Adrenal gland (tissue), 7 donors: Measurements from ENCODE around the genes GJA8 and NBPF14.

DNA sequence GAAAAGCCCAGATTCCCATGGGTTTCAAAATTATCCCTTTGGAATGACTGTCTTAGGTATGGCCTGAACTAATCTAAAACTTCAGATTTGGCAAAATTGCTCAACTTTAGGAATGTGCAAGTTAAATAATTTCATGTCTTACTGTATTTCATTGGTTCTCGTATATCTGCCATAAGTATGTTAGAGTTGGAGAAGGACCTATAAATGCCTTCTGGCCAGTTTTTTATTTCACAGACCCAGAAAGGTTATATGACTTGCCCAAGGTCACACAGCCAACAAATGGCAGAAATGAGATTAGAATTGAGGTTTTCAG lies 27.3 kb downstream of the CHD1L start:
- PRO-cap, 3 experiments: no peak in any of the 3 experiments
- RAMPAGE, long total RNA, 4 experiments: no peak in any of the 4 experiments
- RRBS: no CpG with 5 or more reads among the region's 1 CpG

- PRO-cap, 3 experiments: no peak in any of the 3 experiments
- RAMPAGE, long total RNA, 4 experiments: no peak in any of the 4 experiments
- RRBS: no CpG with 5 or more reads among the region's 3 CpGs
Observed at GRCh38 chr1:147284178-147284681, 41.7 kb downstream of the CHD1L start.

DNA sequence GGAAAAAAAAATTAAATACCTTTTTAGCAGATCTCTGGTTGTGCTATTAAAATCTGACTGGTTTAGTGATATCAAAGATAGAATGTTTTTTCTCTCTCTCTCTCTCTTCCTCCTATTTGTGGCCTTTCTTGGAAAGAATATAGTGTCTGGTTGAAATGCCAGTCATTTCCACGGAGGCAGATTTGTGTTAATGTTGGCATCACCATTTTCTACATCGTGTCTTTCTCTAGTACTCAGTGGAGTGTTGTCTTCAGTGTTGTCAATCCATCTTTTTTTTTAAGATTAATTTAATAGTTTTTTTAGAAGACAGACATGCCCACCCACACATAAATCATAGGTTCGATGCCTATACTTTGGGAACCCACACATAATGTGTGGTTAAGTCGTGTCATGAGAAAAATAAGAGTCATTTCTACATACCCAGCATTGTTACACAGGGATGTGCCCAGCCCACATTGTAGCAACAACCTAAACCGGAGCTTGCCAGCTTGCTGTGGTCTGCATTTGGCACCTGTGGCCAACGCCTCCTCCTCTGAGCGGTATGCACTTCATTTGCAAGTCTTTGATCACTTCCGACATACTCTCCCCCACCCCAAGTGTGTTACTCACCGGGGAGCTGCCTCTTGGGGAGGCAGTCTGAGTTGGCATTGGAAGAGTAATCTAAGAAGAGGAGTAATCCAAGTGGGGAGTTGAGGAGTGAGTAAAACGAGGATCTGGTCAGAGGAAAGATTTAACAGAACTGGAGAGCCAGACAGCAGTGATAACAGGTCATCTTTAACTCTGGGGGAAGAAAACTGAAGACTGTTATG lies 3.6 kb downstream of the BCL9 start:
- PRO-cap, 3 experiments: no peak in any of the 3 experiments
- RAMPAGE, long total RNA, 4 experiments: no peak in any of the 4 experiments
- RRBS: no CpG with 5 or more reads among the region's 10 CpGs

- PRO-cap, 3 experiments: no peak in any of the 3 experiments
- RAMPAGE, long total RNA, 4 experiments: no peak in any of the 4 experiments
- RRBS: no CpG with 5 or more reads among the region's 3 CpGs
Observed at GRCh38 chr1:147762382-147762978, 2.1 kb upstream of the GJA5 start.

- PRO-cap, 3 experiments: peak in 2 of 3 experiments; most common plus-strand start chr1:147772040 (in 2); most common minus-strand start chr1:147771822 (in 1)
- RAMPAGE, long total RNA, 4 experiments: no peak in any of the 4 experiments
- RRBS: no CpG with 5 or more reads among the region's 7 CpGs
Observed at GRCh38 chr1:147771684-147772309, 11.4 kb upstream of the GJA5 start.

GRCh38 chr1:147794441-147795031 lies 34.1 kb upstream of the GJA5 start:
- PRO-cap, 3 experiments: no peak in any of the 3 experiments
- RAMPAGE, long total RNA, 4 experiments: no peak in any of the 4 experiments
- RRBS: 48% methylated on average over 3 of the region's 10 CpGs

DNA sequence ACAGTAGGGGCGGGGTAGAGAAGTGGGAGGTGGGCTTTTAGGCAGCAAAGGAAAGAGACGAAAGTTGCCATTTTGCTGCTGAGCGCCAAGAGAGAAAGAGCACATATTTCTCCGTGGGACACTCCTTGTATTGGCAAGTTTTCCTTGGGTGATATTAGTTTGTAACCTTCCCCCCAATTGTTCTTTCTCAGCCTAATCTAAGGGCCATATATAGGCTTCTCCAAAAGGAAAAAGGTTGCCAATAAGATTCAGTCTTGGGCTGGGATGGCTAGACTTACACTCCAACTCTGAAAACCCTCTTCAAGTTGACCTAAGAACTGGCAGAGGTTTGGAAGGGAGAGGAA lies at the start of gene GJA8:
Gene GJA8 (plus strand): TSS at position 67 of the 344 bp plus-strand sequence.
- PRO-cap, 3 experiments: no peak in any of the 3 experiments
- RAMPAGE, long total RNA, 4 experiments: no peak in any of the 4 experiments
- RRBS: no CpG with 5 or more reads among the region's 4 CpGs

- PRO-cap, 3 experiments: peak in 3 of 3 experiments; most common plus-strand start chr1:148038651 (in 3); most common minus-strand start chr1:148038661 (in 3)
- RAMPAGE, long total RNA, 4 experiments: no peak in any of the 4 experiments
- RRBS: no CpG with 5 or more reads among the region's 32 CpGs
Observed at GRCh38 chr1:148038319-148039127, 110.3 kb downstream of the GPR89B start.

DNA sequence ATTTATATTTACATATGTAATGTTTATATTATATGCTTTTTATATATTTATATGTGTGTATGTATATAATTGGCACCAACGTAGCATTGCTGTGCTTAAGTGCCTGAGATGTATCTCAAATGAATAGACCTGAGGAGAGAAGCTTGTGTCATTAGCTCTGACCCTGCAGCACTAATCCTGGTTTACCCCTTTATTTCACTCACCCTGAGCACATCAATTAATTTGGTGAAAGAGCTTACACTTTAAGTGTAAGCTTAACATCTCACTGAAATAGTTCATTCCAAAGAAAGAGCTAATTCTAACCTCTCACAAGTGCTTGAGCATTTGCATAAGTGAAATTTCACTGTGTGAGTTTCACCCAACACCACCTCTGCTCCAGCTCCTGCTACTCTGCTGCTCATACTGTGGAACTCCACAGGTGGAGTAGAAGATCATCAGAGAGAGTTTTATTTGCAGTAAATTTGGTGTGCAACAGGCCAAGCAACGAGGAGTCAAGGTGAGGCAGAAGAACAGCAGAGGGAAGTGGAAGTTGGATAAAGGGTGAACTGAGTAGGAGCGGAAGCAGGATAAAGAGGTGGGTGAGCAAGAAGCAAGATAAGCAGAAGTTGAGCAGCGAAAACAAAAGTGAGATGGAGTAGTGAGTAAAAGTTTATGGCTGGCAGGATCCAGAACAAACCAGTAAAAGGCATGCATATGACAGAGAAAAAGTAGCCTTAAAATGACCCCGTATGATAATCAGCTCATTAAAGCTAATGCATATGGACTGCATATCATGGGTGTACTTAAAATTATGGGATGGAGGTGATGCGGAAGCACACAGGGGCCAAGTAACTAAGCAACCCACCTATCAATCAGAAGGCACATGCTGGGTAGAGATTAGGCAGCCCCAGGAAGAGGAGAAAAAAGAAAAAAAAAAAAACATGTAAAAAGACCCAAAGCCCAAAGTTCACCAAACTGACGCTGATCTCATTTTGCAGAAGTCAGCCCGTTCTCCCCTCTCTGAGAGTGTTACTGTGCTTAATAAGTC lies 3.5 kb upstream of the NBPF11 start:
- PRO-cap, 3 experiments: no peak in any of the 3 experiments
- RAMPAGE, long total RNA, 4 experiments: no peak in any of the 4 experiments
- RRBS: no CpG with 5 or more reads among the region's 8 CpGs

DNA sequence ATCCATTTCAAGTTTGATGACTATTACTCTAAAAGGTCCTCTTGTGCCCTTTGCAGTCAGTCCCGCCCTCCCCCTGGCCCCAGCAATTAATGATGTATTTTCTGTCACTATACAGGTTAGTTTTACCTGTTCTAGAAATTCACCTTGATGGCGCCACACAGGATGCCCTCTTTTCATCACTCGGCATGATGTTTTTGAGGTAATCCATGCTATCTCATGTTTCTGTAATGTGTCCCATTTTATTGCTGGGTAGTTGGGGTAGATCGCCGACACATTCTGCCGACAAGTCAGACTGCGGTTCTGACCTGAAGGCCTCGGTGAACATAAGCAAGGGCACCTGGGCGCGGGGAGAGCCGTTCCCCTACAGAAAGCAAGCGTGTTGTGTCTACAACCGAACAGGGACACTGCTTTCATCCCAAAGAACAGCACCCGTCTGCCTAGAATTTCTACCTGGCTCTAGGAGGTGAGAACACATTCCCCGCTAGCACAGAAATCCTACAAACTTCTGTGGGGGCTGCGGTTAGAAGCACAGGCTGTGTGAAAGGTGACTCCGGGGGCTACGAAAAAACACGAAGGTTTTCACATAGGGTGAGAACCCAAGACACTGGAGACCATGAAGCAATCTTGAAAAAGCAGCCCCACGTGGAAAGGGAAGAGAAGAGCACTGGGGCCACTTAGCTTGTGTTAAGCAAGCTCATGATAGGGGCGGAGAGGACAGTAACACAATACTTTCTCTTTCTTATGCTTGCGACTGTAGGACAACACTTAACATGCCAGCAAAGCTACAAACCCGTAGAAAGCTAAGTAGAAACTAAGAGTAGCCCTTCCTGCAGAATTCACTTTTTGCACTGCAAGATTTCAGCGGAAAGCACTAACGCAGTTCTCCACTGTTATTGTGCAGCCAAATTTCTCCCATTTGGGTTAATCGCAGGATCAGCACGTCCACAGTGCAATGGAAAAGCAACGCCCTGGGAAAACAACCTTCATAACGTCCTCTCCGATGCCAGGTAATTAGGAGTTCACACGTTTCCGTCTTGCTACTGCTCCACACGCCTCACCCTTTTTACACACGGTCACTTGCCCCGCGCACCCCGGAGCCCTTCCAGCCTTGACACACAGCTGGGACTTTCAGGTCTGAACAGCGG lies 149.0 kb downstream of the PPIAL4G start:
- PRO-cap, 3 experiments: peak in 3 of 3 experiments; most common minus-strand start position 1,013 of the sequence (in 3)
- RAMPAGE, long total RNA, 4 experiments: no peak in any of the 4 experiments
- RRBS: no CpG with 5 or more reads among the region's 38 CpGs

GRCh38 chr1:148595663-148596178 lies at the start of gene NBPF14:
NBPF14 (minus strand) TSS chr1:148596011.
- PRO-cap, 3 experiments: no peak in any of the 3 experiments
- RAMPAGE, long total RNA, 4 experiments: no peak in any of the 4 experiments
- RRBS: no CpG with 5 or more reads among the region's 7 CpGs

DNA sequence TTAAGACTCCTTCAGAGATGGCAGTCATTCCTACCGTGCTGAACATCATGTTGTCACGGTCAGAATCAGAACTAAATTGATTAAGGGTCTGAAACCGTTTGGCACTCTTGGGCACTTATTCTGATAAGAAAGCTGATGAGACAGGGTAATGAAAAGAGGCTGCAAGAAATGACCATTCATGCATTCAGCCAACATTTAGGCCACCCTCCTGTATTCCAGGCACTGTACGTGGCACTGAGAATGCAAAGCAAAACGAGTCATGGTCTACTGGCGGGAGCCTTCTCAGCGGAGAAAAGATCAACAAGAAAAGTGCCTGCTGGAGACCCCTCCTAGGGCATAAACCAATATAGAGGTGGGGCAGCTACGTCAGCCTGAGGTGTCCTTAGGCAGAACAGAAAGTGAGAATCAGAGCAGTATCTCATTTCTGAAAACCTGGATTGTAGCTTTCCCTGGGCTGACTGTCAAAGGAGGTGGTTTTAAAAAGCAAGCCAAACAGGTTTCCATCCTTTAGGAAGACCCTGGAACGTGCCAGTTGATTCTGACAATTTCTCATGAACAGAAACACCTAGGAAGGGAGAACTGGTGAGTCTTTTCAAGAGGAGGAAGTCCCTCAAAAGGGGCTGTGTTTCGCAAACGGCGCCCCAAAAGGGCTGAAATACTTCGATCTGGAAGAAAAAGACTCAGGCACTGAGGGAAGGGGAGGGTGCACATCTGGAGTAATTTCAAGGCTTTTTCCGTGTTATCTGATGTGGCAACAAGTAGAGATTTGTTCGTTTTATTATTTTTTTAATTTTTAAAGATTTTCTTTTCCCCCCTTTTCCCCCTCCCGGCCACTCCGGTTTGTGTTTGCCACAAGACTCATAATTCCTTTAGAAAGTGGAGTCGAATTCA lies 22.4 kb downstream of the PPIAL4C start:
- PRO-cap, 3 experiments: no peak in any of the 3 experiments
- RAMPAGE, long total RNA, 4 experiments: no peak in any of the 4 experiments
- RRBS: no CpG with 5 or more reads among the region's 18 CpGs

- PRO-cap, 3 experiments: peak in 3 of 3 experiments; most common plus-strand start chr1:149607180 (in 2); most common minus-strand start chr1:149607623 (in 2)
- RAMPAGE, long total RNA, 4 experiments: start-site peak on the plus strand in 2 of 4 experiments, at chr1:149607024-149607343 at its widest, 7 to 8 reads per replicate
- RRBS: no CpG with 5 or more reads among the region's 75 CpGs
Observed at GRCh38 chr1:149606816-149607697, 23.4 kb downstream of the PPIAL4C start.

DNA sequence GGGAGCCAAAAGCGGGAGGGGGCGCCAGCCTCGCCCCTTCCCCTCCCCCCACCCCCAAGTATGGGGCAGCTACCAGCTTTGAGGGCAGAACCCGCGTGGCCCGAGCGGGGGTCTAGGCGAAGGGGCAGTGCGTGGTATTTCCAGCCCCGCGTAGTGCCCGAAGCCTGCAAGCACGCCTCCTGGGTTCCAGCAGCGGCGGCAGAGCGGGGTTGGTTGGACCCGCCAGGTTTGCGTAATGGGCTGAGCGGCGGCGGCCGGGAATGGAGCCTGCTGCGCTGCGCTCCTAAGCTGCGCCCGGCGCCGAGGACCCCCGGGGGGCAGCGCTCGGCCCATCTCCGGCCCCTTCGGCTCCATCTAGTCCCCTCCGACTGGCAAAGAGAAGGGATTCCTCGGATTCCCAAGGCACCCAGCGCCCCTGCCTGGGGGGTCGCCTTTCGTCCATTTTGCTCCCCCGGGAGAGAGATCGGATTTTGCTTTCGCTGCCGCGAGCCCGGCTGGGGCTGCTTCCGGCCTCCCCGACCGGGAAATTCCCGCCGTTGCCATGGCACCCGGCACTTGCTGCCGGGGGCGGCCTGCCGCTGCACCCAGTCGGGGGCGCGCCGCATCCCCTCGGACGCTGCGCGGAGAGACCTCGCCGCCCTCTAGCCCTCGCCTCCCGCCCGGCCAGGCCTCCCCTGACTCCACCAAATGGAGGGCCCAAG lies 24.2 kb downstream of the PPIAL4C start:
- PRO-cap, 3 experiments: peak in 1 of 3 experiments; most common plus-strand start position 51 of the sequence (in 1)
- RAMPAGE, long total RNA, 4 experiments: start-site peak on the minus strand in 4 of 4 experiments, centred at positions 473 to 499 of the sequence, 14 to 24 reads per replicate
- RRBS: no CpG with 5 or more reads among the region's 66 CpGs

- PRO-cap, 3 experiments: no peak in any of the 3 experiments
- RAMPAGE, long total RNA, 4 experiments: no peak in any of the 4 experiments
- RRBS: no CpG with 5 or more reads among the region's 6 CpGs
Observed at GRCh38 chr1:149932481-149932788, 4.2 kb downstream of the MTMR11 start.

- PRO-cap, 3 experiments: no peak in any of the 3 experiments
- RAMPAGE, long total RNA, 4 experiments: no peak in any of the 4 experiments
- RRBS: no CpG with 5 or more reads among the region's 4 CpGs
Observed at GRCh38 chr1:149967244-149967634, 30.6 kb upstream of the MTMR11 start.

GRCh38 chr1:150106261-150106921 lies 38.8 kb downstream of the VPS45 start:
- PRO-cap, 3 experiments: no peak in any of the 3 experiments
- RAMPAGE, long total RNA, 4 experiments: no peak in any of the 4 experiments
- RRBS: no CpG with 5 or more reads among the region's 7 CpGs

GRCh38 chr1:150109508-150109974 lies 40.2 kb upstream of the PLEKHO1 start:
- PRO-cap, 3 experiments: no peak in any of the 3 experiments
- RAMPAGE, long total RNA, 4 experiments: no peak in any of the 4 experiments
- RRBS: no CpG with 5 or more reads among the region's 3 CpGs

DNA sequence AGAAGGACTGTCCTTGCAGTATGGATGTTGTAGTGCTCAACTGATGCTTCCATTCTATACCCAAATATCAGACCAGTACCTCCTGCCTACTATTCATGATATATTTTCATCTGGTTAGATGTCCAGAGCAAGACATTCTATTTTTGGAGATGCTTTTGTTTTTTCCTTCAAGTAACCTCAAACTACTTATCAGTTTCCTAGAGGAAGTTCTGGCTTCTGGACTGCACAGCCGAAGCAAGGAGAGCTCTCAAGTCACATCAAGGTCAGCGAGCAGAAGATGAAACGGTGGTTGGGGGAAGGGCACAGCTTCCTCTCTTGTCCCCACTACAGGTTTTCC lies 5.2 kb upstream of the PLEKHO1 start:
- PRO-cap, 3 experiments: no peak in any of the 3 experiments
- RAMPAGE, long total RNA, 4 experiments: no peak in any of the 4 experiments
- RRBS: no CpG with 5 or more reads among the region's 3 CpGs

DNA sequence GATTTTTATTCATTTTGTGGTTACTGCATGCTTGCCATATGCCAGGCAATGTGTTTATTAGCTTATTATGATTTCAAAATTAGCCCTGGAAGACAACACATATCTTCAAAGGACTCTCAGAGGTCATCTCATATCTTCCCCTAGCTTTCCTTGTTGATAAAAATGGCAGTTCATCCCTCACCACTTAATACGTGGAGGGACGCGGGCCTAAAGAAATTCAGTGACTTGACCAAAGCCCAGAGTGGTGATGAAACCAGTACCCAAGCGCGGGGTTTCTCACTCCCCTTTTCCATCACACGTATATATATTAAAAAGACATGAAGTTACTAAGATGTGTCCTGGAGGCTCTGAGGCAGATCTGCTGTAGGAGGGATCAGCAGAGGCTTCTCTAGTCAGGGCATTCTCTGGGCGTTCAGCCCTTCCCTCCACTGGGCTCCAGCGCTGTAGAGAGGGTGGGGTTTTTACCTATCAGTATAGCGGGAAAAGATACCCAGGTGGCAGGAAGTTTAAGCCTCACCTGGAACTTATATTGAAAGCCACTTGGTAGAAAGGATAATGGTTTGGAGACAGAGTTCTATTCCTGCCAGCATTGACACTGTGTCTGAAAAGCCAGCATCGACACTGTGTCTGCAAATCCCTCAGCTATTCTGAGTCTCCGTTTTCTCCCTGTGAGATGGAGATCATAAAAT lies 937 bp upstream of the PLEKHO1 start:
- PRO-cap, 3 experiments: peak in 1 of 3 experiments; most common plus-strand start position 355 of the sequence (in 1); most common minus-strand start position 356 of the sequence (in 1)
- RAMPAGE, long total RNA, 4 experiments: no peak in any of the 4 experiments
- RRBS: no CpG with 5 or more reads among the region's 11 CpGs